ENCODE results near the genes SCARB1 and UBC.

- PRO-cap, result bidirectional peak, plus-strand start at chr12:124864049, minus-strand start at chr12:124863865
Measured at GRCh38 chr12:124863544-124864239, at the start of gene SCARB1. Gene SCARB1 (minus strand): TSS chr12:124863864.

GRCh38 chr12:124913869-124914722, at the start of gene UBC:
Gene UBC (minus strand): TSS chr12:124914650.
- PRO-cap, result bidirectional peak, plus-strand start at chr12:124914202, minus-strand start at chr12:124914091; bidirectional peak, plus-strand start at chr12:124914785, minus-strand start at chr12:124914650

GRCh38 chr12:124928098-124928999, 13.9 kb upstream of the UBC start:
- PRO-cap, result no peak

- PRO-cap, result bidirectional peak, plus-strand start at chr12:124939162, minus-strand start at chr12:124939180; bidirectional peak, plus-strand start at chr12:124939227, minus-strand start at chr12:124939211; unidirectional peak, minus-strand start at chr12:124939327
Measured at GRCh38 chr12:124939048-124939446, 24.6 kb upstream of the UBC start.

DNA sequence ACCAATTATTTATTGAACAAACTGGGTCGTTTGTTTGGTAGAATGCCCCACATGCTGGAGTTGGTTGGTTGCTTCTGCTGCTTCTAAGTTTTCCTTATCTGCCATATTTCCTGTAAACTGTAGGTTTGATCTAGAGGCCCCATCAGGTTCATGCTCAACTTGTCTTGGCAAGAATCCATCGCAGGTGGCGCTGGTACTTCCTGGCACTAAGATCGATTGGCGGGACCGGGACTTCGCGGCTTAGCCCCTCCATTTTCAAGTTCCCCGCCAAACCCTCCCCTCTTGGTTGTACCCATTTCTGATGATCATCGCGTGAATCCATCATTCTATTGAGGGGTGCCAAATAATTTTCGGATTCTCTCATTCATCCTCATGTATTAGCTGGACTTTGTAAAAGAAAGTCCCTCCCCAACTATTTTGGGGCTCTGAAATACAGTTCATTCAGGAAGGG, 596 bp upstream of the BRI3BP start:
- PRO-cap, result bidirectional peak, plus-strand start at position 252 of the sequence, minus-strand start at position 235 of the sequence

- PRO-cap, result bidirectional peak, plus-strand start at chr12:124994620, minus-strand start at chr12:124994566
Measured at GRCh38 chr12:124994521-124995128, 1.2 kb downstream of the BRI3BP start.

DNA sequence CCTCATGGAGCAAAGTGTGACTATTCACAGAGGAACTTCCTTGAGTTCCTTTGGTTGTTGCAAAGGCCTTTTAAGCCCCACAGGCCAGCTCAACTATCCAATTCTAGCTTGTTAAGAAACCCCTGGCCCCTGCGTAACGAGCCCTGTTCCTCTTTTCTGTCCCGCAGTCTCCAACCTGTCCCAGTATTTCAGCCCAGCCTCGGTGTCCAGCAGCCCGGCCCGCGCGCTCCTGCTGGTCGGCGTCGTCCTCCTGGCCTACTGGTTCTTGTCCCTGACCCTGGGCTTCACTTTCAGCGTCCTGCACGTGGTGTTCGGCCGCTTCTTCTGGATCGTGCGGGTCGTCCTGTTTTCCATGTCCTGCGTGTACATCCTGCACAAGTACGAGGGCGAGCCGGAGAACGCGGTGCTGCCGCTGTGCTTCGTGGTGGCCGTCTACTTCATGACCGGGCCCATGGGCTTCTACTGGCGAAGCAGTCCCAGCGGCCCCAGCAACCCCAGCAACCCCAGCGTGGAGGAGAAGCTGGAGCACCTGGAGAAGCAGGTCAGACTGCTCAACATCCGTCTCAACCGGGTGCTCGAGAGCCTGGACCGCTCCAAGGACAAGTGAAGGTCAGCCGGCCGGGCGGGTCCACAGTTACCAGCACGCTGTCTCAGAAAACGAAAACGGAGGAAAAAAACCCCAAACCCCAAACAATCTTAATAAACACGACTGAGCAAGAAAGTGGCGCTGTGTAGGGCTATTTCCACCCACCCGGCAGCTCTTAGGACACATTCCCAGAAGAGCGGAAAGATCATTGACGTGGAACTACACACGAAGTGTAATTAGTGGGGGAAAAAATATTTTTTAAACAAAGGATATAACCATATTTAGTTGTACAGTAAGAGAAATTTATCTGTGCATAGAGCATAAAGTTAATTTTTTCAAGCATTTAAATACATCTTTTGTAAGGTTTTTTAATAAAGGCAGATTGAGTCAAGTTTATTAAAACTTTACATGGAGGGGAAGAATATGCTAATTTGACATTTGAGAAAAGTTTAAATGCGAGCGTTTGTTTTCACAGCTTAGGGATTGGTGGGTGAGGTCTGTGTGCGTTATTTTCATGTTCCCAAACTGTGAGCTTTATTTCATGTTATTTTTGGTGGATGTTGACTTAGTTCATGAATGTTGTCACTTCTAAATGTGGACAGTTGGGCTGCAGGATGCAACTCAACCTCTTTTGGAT, 31.8 kb downstream of the BRI3BP start:
- PRO-cap, result no peak

DNA sequence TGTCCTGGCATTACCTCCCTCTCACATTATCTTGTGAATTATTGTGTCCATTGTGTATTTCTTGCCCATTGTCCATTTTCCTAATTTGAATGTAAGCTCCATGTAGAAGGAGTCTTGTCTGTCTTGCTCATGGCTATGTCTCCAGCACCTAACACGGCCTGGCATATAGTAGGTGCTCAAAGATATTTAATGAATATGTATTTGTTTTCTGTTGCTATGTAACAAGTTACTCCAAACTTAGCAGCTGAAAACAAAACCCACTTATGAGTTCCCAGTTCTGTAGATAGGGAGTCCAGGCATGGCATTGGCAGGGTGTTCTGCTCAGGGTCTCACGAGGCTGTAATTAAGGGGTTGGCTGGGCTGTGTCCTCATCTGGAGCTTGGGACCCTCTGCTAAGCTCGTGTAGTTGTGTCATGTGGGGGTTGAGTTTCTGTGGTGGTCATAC, 15.0 kb upstream of the TMEM132B start:
- PRO-cap, result no peak

GRCh38 chr12:125330805-125331325, 144.7 kb downstream of the TMEM132B start:
- PRO-cap, result bidirectional peak, plus-strand start at chr12:125331162, minus-strand start at chr12:125331019

- PRO-cap, result no peak
Measured at GRCh38 chr12:125340772-125341429, 154.7 kb downstream of the TMEM132B start.

- PRO-cap, result no peak
Measured at GRCh38 chr12:125861514-125862203, 675.5 kb downstream of the TMEM132B start.

DNA sequence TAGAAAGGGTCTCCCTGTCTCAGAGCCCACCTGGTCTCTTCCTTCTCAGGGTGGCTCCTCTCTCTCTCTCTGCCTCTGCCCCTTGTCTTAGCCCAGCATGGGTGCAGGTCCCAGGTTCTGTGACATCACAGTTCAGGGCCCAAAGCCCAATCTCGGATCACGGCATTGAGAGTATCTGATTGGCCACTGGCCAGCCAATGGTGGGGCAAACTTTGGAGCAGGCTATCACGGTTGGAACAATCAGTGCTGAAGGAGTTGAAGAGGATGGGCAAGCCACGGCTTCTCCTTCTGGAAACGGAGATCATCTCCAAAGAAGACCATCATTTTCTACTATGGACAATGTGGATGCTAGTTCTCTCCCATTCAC, 1504.0 kb downstream of the TMEM132B start:
- PRO-cap, result no peak

DNA sequence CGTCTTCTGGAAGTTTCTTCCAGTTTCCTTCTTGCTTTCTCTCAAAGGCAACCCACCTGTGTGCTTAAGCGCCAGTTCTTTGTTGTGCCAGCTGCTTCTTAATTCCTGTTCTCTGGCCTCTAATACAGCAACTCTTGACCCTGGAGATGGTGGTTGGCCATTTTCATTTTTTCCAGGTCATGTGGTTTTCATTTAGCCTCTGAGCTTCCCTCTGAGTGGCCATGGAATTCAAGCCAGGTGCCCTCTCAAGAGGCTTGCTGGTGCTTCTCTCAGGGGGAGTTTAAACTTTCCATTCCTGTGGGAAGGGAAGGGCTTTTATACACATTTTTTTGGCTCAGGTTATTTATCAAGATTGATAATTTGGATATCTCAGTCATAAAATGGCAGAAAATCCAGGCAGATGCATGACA, 950.0 kb upstream of the TMEM132C start:
- PRO-cap, result no peak

GRCh38 chr12:127640120-127640517, 626.9 kb upstream of the TMEM132C start:
- PRO-cap, result no peak

- PRO-cap, result unidirectional peak, minus-strand start at chr12:127866307
Measured at GRCh38 chr12:127866148-127866587, 400.8 kb upstream of the TMEM132C start.

DNA sequence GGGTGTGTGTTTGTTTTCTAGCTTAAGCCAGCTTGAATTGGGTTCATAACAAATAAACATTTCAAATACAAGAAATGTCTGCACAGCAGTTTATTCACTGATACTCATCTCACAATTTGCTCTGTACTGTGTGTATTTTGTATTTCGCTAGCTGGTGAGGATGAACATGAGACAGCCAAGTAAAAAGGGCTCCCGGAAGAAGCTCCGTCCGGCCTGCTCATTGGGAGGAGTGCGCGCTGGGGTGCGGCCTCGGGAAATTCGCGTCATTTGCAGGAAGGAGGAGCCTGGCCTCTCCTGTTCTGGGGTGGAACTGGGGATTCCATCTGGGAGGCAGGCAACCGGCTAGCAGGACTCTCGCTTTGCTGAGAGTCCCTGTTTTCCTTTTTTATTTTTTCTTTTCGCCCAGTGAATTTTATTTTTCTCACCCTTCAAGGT, 368.4 kb upstream of the TMEM132C start:
- PRO-cap, result no peak

- PRO-cap, result no peak
Measured at GRCh38 chr12:128870272-128870471, 16.9 kb downstream of the GLT1D1 start.

- PRO-cap, result no peak
Measured at GRCh38 chr12:130119486-130119796, 42.8 kb upstream of the FZD10 start.

DNA sequence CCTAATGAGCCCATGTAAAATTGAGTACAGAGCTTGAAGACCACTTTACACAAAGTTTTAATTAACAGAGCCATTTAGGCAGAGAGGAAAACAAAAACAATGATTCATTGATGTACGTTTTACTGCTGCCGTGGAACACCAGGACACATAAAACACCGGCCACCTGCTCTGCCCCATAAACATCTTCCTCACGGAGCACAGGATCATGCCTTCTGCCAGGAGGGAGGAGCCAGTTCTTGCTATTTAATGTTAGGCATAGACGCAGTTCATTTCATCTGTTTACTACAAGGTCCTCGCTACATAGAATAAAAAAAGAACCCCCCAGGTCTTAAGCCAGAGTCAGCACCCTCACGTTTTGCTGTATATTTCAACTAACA, 83.3 kb downstream of the RIMBP2 start:
- PRO-cap, result no peak

- PRO-cap, result no peak
Measured at GRCh38 chr12:130722244-130722443, 6.0 kb upstream of the RIMBP2 start.